Skeletal muscle cell (primary cell): ENCODE results near the gene WASHC3.

DNA sequence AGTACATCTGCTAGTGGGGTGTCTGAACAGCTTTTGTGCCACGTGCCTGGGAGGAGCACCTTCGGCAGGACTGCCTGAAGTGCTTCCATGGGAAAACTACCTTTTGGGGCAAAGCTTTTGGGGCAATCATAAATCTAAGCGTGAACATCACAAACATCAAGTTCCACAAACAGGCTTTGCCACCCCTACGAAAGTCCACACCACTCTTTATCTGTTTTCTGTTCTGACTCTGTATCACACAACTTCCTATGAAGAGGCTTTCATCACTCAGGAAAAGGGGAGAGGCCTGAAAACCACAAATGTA, 32.6 kb upstream of the SYCP3 start:
- RRBS: no CpG with 5 or more reads among the region's 4 CpGs

DNA sequence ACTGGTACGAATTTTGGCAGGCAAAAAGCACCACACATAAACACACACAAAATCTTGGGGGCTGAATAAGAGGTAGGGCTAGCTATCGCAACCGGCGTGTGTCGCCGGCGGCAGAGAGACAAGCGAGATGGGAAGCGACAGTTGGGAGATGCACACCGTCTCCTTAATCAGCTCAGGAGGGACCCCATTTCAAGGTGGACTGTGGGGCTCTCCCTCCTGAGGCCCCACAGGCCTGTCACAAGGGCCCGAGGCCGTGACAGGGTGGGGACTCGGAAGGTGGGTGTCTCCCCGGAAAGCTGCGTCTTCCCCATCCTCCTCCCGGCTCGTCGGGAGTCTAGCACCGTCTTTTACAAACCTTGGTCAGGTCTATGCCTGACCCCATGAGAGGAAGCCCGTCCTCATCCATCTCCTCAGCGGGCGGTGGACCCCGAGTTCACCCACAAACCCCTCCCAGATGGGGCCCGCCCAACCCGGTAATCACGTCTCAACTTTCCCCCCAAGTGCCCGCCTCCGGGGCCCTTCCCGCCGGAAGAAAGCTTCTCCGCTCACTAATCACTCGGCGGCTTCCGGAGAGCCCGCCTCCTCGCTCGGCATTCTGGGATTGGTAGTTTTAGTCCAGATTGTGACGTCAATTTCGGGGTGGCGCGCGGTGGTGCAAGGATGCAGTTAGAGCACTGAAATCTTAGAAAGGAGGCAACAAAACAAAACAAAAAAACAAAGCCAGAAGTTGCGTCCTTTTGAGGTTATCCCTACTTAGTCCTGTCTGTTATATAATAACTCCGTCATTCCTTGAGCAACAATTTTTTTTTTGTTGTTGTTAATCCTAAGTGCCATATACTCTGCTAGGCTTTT, at the start of gene WASHC3:
Gene WASHC3, minus strand, starts transcription at position 435 of the 852 bp plus-strand sequence.
- RRBS: 0% methylated on average over 4 of the region's 44 CpGs

GRCh38 chr12:102463053-102463596, 17.2 kb downstream of the IGF1 start:
- RRBS: no CpG with 5 or more reads among the region's 8 CpGs

GRCh38 chr12:103434659-103435077, 61.1 kb downstream of the C12orf42 start:
- RRBS: no CpG with 5 or more reads among the region's 17 CpGs

DNA sequence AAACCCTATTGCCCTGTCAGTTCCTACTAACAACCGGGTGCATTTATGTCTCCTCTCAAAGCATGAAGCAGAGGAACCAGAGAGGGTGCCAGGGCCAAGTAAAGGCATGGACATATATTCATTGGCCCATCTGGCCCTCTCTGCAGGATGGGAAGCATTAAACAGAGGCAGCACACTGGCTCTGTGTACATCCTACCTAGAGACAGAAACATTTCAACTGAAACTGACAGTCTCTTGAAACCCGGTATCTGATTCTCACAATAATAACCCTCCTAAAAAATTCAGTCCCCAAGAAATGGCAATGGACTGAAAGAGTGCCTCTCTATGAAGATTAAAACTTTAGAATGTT, 6.8 kb upstream of the STAB2 start:
- RRBS: no CpG with 5 or more reads among the region's 2 CpGs

DNA sequence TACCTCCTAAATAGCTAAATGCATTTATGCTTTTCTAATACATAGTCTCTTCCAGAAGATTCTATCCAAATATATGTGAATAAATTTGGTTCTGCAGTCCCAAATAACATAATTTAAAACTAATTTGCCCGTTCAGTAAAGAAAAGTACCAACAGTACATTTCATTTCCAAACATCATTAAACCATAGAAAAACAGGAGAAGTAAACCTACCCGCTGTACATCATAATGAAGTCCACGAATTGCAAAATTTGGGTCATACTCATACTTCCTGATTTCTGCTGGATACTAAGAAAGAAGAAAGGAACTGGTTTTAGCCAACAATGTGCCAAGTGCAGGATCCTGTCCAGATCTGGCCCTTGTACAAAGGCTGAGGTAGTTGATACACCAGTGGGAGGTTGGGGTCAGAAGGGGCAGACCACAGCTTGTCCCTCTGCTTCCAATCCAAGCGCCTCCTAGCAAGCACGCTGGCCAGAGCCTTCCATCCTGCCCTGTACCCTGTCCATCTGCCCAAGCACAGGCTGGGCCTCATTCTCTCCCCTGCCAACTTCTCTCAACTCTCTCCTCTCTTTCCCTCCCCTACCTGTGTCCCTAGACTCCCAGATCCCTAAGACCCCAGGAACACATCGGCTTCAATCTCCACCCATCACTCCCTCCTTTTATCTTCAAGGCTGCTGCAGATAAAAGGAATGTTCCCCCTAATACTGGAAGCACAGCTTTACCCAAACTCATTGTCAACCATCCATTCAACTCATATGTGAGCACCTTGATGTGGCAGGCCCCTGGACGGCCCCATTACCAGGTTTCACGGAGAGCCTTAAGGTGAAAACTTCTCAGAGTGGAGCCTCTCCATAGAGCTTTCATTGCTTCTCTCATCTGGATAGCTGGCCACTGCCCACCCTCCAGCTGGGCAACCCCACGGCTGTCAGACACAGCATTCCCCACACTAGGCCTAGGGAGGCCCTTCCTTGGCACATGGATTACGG, 34.1 kb downstream of the NT5DC3 start:
- RRBS: no CpG with 5 or more reads among the region's 10 CpGs

DNA sequence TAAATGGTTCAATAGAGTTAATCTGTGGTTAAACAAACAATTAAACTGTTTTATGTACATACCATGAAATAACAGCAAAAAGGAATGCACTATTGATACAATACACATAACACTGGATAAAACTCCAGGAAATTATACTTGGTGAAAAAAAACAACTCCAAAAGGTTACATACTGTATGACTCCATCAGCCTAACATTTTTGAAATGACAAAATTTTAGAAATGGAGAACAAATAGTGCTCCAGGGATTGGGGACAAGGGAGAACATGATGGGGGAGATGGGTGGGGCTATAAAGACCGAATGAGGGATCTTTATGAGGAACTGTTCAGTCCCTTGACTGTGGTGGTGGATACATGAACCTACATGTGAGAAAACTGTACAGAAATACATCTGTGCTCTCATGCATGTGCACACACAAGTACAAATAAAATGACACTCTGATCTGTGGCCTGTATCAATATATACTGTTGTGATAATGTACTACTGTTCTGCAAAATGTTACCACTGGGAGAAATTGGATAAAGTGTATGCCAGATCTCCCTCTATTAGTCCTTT, 2.3 kb downstream of the NT5DC3 start:
- RRBS: no CpG with 5 or more reads among the region's 1 CpG

GRCh38 chr12:103852466-103853150, 11.6 kb upstream of the NT5DC3 start:
- RRBS: no CpG with 5 or more reads among the region's 3 CpGs

GRCh38 chr12:104030486-104030919, 19.5 kb downstream of the GLT8D2 start:
- RRBS: no CpG with 5 or more reads among the region's 25 CpGs

GRCh38 chr12:104114542-104115311, 23.3 kb downstream of the NFYB start:
- RRBS: no CpG with 5 or more reads among the region's 5 CpGs

DNA sequence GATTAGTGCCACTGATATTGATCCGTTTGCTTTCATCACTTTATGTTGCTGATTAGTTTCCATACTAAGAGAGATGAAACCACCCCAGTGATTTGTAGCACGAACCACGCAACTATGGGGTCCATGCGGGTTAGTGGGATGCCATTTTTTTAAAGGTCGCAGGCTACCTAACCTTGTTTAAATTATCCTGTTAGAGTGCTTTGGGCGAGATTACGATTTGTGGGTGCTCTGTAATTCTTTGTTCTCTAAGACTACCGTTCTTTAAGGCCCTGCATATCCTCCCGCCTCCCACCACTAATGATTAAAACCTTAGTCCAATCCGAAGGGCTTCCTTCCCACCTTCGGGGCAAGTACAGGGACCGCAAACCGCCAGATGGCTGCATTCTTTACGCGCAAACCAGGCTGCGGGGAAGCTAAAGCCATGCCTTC, 959 bp downstream of the NFYB start:
- RRBS: no CpG with 5 or more reads among the region's 16 CpGs

DNA sequence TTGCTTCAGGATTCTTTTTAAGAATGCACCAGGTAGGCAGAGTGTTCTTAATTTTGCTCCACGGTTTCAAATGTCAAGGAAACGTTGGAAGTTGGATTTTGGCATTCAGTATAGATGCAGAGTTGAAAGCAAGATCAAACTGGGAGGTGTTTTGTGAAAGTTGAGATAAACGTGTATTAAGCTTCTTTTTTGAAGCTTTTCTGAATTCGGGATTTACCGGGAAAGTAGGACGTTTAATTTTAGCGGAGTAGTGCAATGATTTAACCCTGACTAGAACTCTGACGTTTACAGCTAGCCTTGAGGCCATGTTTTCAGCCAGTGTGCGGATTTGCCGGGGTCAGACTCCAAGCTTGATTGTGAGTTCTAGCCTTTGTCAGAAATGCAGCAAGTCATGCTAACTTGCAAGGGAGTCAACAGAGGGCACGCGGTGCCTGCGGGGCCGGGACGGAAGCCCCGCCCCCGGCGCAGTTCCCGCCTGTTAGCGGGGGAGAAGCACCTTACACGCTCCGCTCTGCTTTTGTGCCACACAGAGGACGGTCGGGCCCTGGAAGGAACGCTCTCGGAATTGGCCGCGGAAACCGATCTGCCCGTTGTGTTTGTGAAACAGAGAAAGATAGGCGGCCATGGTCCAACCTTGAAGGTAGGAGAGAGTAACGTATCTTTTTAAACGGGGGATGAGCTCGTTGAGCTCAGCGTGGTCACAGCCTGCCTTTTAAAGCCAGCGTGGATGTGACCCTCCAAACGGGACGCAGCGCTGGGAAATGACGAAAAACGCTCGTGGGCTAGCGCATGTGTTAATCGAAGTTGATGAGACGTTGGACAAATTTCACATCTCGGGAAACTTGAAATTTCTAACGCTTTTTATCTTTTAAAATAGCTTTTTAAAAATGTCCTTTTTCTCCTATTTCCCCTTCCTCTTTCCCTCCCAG, 14.9 kb upstream of the EID3 start:
- RRBS: no CpG with 5 or more reads among the region's 47 CpGs

DNA sequence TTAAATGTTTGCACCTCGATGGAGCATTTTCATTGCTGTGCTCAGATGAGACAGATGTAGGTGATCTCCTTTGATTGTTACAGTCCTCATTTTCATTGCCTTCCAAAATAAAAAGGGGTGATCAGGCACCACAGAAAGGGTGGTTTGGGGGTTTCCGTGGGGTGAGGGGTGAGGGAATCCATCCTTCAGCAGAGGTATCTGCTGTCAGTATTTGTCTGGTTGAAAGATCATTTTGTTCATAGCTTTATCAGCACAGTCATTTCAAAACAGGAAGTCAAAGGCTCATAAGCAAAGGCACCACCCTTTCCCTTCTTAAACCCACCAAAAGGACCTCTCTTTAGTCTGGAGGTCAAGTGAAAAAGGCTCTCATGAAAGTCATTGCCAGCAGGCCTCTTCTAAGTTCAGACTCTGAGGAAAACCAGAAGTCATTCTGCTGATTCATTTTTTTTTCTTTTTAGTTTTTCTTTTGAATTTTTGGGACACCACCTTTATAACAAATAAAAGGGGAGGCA, 6.1 kb downstream of the CHST11 start:
- RRBS: no CpG with 5 or more reads among the region's 2 CpGs

DNA sequence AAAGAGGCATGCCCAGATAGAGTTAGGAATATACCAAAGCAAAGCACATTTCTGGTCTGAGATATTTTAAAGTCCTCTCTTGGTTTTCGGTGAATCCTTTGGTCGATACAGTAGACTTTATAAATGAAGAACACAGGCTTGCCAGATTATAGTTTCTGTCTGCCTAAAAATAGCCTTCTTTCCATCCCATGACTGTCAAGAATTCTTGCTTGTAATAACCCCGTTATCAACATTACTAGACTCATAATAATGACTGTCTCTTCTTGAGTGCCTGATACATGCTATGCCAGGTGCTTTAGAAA, 30.1 kb downstream of the CHST11 start:
- RRBS: no CpG with 5 or more reads among the region's 3 CpGs

- RRBS: no CpG with 5 or more reads among the region's 11 CpGs
Measured at GRCh38 chr12:104494243-104494825, 37.6 kb downstream of the CHST11 start.

GRCh38 chr12:104494826-104495300, 38.1 kb downstream of the CHST11 start:
- RRBS: no CpG with 5 or more reads among the region's 5 CpGs

DNA sequence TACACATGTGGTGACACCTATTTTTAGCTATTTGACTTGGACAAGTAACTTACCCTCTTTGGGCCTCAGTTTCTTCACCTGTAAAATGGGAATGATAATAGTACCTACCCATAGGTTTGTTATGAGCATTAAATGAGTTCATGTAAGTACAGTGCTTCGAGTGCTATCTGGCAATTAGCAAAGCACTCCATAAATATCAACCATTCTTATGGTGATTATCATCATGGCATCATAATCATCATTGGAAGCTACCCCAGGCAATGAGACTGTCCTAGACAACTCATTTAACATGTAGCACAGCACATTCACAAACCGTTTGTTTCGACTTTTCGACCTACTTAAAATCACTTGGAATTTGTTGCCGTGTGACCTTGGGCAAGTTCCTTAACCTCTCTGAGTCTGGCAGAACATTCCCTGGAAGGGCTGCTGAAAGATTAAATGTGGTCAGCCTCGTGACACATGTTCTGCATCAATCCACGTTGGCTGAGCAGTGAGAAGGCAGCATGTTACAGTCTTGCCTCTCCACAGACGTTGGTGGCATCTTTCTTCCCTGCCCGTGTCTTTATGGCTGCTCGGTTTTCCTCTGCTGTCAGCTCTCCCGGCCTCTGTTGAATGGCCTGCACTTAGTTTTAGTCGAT, 216.8 kb downstream of the CHST11 start:
- RRBS: no CpG with 5 or more reads among the region's 12 CpGs

DNA sequence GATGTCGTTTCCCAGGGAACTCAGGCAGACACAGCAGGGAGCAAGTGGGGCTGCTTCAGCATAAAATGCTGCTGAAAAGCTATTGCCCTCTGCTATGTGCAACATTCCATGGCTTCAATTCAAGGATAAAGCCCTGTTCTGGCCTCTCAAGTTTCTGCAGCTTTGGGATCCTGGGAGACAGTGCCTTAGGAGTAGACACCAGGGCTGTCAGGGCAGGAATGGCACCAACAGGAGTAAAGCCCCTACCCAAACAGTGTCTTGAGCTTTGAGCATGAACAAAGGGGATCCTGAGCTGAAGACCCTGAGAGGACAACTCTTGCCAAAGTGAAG, 173.4 kb downstream of the SLC41A2 start:
- RRBS: no CpG with 5 or more reads among the region's 1 CpG

DNA sequence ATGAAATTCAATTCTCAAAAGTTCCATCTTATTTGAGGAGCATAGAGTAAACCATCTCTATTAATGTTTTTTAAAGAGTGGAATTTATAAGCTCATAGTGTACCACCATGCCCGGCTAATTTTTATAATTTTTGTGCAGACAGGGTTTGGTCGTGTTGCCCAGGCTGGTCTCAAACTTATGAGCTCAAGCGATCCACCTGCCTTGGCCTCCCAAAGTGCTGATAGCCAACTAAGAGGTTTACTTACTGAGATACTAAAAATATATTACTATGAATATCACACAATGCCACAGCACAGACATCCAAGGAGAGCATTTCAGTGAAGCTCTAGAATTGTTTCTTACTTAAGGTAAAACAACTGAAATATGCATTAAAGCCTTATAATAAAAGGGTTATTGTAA, 99.5 kb downstream of the SLC41A2 start:
- RRBS: no CpG with 5 or more reads among the region's 3 CpGs